Endometrial microvascular endothelial cells (primary cell): Measurements from ENCODE around the gene ARHGEF37.

- RAMPAGE, long total RNA = no peak
Measured at GRCh38 chr5:149389359-149390131, 10.5 kb upstream of the IL17B start.

- RAMPAGE, long total RNA = no peak
Measured at GRCh38 chr5:149405157-149406180, 26.4 kb upstream of the IL17B start.

GRCh38 chr5:149451801-149452915 is 73.1 kb upstream of the IL17B start:
- RAMPAGE, long total RNA = no peak

DNA sequence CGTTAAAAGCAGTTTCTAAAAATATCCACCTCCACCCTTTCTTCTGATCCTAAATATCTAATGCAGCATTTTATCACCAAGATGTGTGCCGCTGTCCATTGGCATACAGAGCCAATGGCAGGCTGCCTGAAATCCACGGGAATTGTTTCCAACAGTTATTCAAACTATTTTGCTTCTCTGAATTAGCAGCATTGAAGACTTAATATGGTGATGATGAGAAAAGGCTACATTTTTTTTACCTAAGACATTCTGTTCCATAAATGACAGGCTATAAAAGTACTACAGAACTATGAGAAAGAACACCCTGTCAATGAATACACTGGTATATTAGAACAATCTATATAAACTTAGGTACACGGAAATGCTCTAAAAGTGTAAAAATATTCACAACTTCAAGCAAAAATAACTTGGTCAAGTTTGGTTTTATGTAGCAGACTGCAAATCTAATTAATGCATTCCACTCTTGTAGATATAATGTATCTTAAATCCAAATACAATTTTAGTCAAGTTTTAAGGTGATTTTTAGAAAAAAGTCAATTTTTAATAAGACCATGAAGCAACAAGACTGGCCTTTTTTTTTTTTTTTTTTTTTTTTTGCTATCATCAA is 61.4 kb downstream of the CSNK1A1 start:
- RAMPAGE, long total RNA = no peak

DNA sequence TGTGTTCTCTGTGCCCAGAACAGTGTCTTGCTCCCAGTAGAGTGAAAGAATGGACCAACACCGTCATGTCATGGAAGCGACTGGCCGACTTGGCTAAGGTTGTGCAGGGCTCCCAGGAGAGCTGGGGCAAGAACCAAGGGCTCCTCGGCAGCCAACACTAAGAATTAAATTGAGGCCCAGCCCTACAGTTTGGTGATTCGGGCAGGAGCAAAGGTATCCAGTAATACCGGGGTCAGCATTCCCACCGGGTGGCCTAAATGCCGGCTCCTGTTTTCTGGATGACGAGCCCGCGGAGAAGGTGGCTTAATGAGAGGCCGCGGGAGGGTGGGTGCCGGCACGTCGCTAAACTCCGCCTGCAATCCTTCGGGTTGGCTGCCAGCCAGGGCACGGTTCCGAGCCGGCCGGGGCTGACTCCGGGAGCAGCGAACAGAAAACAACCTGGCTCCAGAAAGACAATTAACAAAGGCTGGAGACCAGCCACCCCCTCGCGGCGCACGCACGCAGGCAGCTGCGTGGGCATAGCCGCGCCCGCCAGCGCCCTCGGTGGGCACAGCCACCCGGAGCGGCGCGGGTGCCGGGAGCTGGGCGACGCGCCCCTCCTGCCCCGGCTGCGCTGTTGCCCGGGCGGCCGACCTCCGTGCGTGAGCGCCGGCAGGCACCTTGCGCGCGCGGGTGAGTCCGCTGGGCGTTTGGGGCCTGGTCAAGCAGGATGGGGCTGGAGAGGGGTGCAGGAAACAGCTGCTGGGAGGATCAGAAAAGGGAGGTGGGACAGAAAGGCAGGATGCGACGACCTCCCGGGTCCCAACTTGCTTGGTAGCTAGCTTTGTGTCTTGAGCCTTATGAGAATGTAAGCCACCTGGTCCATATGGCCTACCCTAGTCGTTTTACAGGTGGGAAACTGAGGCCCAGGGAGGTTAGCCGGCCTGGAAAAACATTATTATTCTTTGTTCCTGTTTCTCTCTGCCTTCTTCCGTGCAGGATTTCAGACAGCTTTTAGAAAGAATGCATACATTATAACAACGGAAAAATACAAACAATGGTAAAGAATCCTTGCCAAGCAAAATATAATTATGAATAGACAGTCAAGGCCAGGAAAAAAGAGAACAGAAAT is at the start of gene ARHGEF37:
ARHGEF37 (plus strand) TSS at position 546 of the 1,111 bp plus-strand sequence.
- RAMPAGE, long total RNA = no peak

GRCh38 chr5:149600914-149601951 is 19.9 kb downstream of the ARHGEF37 start:
- RAMPAGE, long total RNA = no peak

- RAMPAGE, long total RNA = no peak
Measured at GRCh38 chr5:149609324-149609883, 28.1 kb downstream of the ARHGEF37 start.

GRCh38 chr5:149621488-149622101 is 40.3 kb downstream of the ARHGEF37 start:
- RAMPAGE, long total RNA = no peak

DNA sequence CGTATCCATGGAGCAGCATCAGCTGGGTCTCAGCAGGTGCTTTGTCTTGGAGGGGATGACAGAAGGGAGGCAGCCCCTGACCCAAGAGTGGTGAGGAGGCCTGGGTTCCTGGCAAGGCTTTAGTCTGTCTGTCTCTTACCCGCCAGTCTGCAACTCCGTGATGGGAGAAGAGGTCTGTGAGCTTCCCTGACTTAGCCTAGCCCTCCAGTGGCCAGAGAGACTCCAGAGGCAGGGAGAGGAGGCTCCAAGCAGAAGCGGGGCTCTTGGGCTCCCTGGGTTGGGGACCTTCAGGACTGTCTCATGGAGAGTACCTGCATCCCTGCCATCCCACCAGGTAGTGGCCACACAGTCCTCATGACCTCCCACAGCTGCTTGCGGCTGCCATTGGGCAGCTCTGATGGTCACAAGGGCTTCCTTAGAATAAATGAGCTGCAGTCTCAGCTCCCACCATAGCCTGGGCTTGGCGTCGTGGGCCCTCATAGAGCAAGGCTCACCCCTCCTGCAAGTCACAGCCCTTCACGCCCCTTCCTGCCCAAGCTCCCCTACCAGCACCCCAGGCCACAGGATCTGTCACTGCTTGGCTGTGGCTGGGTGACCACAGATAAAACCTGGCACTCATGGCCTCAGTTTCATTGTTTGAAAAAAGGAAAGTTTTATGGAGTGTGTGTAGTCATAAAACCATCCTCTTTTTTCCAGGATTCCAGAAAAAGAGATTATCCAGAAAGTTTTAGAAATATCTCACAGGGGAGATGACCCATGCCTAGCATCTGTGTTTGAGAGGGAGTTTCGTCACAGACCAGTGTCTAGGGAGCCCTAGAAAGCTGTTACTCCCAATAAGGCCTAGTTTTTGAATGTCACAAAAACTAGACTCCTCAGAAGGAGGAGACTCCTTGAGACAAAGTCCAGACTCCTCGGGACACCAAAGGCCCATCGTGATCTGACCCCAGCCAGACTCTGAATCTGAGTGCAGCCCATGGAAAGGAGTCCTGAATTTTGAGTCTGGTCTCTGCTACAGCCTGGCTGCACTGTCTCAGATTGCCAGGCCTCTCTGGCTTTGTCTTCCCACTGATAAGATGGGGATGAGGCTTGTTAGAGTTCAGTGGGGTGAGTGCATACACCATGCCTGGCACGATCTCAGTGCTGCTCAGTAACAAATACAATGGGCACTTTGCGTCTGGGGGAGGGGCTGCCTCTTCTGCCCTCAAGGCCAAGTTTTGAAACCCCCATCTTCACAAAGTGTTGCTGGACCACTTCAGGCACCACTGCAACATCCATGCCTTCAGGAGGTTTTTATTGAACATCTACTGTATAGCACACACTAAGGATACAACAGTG is 48.5 kb downstream of the PPARGC1B start:
- RAMPAGE, long total RNA = no peak

GRCh38 chr5:149789767-149790719 is 59.9 kb downstream of the PPARGC1B start:
- RAMPAGE, long total RNA = no peak

DNA sequence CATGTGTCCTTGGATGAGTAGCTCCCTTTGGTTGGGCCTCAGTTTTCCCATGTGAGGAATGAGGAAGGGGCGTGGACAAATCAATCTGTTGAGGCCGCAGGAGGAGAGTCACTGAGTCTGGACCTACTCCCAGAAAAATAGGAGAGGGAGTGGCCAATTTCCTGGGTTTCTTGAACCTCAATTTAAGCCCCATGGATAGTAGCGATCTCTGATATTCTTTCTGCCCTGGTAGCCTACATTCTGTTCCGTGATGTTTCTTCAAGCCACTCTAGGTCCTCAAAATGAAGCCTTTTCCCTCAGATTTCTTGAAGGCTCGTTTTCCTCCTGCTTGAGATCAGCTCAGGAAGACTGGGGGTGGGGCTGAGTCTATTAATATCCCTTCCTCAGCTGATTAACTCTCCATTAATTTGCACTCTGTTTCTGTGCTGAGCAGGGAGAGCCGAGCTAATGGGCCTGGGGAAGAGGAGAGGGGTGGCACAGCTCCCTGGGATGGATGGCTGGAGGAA is 93.1 kb downstream of the PPARGC1B start:
- RAMPAGE, long total RNA = no peak

GRCh38 chr5:149839287-149839527 is 105.4 kb downstream of the PDE6A start:
- RAMPAGE, long total RNA = no peak

DNA sequence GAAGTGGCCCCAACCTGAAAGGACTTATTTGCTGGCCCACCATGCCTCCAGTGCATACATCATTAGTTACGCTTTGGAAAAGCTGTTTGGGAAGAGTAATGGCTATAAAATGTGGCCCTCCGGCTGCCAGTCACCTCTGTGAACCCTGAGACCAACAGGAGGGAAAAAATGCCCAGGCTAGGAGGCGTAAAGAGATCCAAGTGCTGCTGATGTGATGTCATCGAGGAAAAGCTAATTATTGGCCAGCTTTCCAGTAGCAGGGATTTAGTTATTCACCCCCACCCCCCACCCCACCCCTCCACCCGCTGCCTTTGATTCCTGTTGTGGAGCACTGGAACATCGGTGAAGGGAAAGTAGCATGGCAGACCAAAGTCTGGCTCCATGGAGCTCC is 2.6 kb upstream of the SLC26A2 start:
- RAMPAGE, long total RNA = no peak

GRCh38 chr5:150000847-150001669 is 519 bp downstream of the HMGXB3 start:
- RAMPAGE, long total RNA = no peak

DNA sequence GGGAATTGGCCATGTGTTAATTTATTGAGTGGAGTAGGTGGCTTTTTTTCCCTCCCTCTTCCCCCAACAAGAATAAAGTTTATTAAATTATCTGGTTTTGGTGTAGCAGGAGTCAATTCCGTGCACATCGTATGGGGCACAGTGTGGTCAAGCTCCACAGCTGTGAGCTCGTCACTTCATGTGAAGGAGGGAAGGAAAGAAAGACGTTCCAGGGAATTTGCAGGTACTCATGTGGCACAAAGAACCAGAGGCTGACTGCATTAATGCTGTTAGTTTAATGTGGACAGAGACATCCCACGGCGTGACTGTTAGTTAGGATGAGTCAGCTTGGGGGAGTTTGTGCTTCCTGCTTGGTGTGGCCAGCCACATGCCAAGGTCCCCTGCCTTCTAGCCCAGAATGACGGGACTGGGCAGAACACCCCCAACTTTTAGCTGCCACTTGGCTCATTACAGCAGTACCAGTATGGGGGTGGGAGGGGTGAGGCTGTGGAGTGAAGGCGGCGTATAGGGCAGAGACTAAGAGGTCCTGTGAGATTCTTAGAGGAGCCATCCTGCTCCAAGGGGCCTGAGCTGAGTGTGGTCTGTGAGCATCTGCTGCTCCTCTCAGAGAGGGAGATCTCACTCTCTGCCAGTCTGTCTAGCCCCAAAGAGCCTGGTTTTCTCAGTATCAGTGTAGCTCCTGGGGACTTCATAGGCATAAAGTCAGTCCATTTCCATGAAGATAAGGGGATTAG is 33.1 kb downstream of the CSF1R start:
- RAMPAGE, long total RNA = no peak

DNA sequence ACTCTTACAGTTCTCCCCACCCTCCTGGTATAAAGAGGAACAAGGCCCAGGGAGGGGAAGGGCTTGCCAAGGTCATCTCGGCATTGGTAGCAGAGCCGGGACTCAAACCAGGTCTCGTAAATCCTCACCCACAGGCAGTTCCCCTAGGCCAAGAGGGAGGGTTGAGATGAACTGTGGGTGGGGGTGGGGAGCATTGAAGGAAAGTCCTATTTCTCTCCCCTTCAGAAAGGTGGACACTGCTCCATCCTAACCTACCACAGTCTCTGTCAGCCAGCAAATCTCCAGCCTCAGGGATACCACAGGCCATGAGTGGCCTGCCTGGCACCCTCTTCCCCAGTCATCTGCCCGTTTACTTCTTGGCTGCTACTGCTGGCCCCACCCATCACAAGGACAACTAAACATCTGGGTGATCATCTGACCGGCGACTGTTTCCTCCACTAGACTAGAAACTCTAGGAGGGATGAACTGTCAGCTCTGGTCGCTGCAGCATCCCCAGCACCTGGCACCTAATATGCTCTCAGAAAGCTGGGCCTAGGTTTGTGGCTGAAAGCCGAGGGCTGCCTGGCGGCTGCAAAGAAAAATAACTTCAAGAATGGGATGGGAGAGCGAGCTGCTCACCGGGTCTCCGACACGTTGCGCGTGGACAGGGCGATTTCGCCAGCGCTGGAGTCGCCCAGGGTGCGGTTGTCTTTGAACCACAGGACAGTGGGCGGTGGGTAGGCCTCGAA is 23.3 kb downstream of the PDGFRB start:
- RAMPAGE, long total RNA = no peak

DNA sequence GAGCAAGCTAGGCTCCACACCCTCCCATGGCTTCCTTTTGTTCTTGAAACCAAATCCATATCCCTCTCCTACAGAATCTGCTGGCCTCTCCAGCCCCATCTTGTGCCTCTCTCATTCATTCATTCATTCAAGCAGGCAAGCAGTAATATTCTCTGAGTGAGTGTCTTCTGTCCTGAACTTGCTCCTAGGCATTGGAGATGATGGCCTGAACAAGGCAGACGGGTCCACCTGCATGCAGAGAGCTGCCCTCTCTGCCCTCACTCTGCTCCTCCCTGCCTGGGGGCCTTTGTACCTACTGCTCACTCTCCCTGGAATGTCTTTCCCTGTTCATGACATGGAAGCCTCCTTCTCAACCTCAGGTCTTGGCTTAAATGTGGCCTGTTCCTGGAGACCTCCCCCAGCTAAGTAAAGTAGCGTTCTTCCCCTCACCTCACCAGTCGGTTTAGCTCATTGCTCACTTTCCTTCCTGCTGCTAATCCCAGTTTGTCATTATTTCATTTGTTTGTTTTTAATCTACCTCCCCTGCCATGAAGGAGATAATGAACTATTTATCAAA is 6.6 kb downstream of the CDX1 start:
- RAMPAGE, long total RNA = no peak

DNA sequence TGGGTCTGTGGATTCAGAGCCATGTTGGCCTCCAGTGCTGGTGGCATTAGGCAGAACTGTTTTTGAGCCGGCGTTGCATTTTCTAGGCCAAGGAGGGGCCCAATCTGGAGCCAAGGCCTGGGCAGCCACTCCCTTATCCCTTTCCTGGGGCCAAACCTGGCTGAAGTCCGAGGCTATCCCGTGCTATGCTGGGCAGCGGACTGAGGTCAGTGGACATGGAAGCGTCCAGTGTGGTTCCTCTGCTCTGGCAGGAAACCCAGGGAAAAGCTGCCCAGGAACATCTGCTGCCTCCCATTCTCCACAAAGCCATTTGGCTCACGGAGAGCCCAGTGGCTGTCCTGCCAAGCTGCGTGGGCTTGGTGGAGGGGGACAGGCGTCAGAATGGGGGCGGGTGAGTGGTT is 9.7 kb upstream of the SLC6A7 start:
- RAMPAGE, long total RNA = no peak

DNA sequence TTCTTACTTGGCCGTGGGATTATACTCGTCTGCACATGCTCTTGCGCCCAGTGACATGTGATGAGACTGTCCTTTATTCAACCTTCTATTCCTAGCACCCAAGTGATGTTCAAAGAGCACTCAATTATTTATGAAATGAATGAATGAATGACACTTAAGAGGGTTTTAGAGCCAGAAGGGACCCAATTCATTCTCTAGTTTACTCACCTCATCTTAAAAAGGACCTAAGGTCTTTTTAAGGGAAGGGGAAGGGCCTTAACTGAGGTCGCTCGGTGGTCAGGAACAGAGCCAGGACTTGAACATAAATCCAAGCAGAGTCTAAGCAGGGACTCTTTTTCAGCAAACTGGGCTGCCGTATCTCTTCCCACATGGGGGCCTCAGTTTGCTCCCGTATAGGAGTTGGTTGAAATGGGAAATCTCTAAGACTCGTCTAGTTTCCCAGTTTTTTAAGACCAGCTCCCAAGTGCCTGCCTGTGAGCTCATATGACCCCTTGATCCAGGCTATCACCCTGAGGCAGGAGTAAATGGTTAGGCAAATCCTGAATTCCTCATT is 3.3 kb downstream of the ARSI start:
- RAMPAGE, long total RNA = no peak

DNA sequence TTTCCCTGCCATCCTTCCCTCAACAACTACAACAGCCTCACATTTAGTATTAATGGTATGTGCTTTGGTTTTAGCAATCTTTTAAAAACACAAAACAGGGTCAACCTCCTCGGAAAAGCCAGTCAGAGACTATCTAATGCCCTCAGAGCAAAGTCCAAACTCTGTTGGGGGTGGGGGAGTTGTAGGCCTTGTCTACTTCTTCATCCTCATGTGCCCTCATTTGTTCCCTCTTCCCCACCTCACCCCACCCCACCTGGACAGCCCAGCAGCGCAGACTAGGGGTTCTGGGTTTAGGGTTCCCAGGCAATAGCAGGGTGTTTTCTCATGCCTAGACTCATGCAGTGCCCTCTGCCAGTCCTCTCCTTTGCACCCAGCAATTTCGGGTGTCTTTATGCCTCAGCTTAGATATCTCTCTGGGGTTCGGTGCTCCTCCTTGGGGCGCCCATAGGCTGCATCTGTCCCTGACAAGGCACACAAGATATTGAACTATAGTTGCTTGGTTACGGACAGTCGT is 816 bp upstream of the TCOF1 start:
- RAMPAGE, long total RNA = no peak